Right lobe of liver (tissue), 4 donors: ENCODE measurements around the gene FAM83E.

DNA sequence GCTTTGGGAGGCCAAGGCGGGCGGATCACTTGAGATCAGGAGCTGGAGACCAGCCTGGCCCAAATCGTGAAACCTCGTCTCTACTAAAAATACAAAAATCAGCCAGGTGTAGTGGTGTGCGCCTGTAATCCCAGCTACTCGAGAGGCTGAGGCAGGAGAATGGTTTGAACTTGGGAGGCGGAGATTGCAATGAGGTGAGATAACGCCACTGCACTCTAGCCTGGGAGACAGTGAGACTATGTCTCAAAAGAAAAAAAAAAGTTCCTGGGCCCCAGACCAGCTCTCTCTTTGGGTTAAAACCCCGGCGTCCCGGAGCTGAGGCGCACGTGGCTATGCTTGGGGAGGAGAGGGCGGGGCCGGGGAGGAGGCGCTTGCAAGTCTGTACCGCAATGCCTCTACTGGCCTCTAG, 369 bp upstream of the DHX34 start:
- PRO-cap, 4 experiments: peak in 4 of 4 experiments; most common minus-strand start position 311 of the sequence (in 2)
- RAMPAGE, long total RNA, 2 experiments: no peak in any of the 2 experiments

- PRO-cap, 4 experiments: no peak in any of the 4 experiments
- RAMPAGE, long total RNA, 2 experiments: no peak in any of the 2 experiments
Observed at GRCh38 chr19:47445832-47446439, 25.8 kb downstream of the SLC8A2 start.

GRCh38 chr19:47479801-47480113, 4.3 kb downstream of the KPTN start:
- PRO-cap, 4 experiments: no peak in any of the 4 experiments
- RAMPAGE, long total RNA, 2 experiments: no peak in any of the 2 experiments

GRCh38 chr19:47625311-47626109, 16.6 kb downstream of the BICRA start:
- PRO-cap, 4 experiments: no peak in any of the 4 experiments
- RAMPAGE, long total RNA, 2 experiments: no peak in any of the 2 experiments

DNA sequence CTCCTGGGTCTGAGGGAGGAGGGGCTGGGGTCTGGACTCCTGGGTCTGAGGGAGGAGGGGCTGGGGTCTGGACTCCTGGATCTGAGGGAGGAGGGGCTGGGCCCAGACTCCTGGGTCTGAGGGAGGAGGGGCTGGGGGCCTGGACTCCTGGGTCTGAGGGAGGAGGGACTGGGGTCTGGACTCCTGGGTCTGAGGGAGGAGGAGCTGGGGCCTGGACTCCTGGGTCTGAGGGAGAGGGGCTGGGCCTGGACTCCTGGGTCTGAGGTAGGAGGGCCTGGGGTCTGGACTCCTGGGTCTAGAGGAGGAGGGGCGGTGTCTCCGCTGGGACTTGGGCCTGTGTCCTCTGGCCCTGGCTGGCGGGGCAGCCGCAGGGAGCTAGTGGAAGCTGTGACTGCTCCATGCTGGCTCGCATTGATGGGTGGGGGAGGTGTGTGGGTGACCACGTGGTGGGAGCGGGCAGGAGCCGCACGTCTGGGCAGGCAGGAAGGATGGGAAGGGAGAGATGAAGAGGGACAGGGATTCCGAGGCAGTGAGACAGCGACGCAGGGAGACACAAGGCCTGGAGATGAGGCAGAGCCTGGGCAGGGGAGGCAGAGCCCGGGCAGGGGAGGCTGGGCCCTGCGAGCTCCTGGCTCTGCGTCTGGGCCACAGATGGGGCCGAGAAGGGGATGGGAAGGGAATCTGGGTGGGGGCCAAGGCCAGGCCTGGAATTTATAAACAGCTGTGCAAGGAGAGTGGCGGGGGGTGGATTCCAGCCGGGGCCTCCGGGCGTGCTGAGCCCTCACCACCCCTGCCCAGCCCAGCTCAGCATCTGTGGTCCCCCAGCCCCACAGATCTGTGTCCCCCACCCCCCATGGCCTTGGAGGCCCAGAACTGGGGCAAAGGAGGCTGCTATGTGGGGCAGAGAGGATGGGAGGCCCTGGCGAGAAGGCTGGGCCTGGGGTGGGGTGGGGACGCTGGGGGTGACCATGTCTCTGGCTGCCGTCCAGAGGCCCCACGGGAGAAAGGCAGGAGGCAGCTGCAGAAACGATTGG, 5.8 kb downstream of the EHD2 start:
- PRO-cap, 4 experiments: peak in 2 of 4 experiments; most common plus-strand start position 529 of the sequence (in 1); most common minus-strand start position 357 of the sequence (in 1)
- RAMPAGE, long total RNA, 2 experiments: no peak in any of the 2 experiments

GRCh38 chr19:47728878-47729855, 15.9 kb downstream of the EHD2 start:
- PRO-cap, 4 experiments: peak in 2 of 4 experiments; most common plus-strand start chr19:47729008 (in 2)
- RAMPAGE, long total RNA, 2 experiments: no peak in any of the 2 experiments

DNA sequence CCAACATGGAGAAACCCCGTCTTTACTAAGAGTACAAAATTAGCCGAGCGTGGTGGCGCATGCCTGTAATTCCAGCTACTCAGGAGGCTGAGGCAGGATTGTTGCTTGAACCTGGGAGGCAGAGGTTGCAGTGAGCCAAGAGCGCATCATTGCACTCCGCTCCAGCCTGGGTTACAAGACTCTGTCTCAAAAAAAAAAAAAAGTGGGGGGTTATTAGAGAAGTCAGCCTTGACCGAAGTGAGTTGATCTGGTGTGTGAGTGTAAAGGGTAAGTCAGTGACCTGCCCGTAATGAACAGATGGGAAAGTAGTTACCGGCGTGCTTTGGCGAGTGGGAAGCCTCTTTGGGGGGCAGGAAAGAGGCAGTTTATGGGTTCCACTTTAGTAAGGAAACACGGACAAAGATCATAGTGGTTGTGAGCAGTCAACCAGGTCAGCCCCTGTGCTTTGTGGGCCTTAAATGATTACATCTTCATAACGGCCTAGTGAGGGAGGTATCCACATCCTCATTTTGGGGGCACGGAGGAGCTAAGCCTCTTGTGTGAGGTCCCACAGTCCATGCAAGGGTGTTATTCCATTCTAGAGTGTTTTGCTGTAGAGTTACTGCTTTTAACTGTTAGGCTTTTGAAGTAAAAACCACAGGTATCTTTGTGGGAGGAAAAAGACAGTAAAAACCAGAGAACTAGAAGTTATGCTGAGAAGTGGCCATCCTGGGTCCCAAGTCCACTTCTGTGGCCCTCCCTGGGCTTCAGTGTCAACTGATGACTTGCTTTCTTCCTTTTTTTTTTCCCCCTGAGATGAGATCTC, 3.8 kb downstream of the NOP53 start:
- PRO-cap, 4 experiments: no peak in any of the 4 experiments
- RAMPAGE, long total RNA, 2 experiments: no peak in any of the 2 experiments

DNA sequence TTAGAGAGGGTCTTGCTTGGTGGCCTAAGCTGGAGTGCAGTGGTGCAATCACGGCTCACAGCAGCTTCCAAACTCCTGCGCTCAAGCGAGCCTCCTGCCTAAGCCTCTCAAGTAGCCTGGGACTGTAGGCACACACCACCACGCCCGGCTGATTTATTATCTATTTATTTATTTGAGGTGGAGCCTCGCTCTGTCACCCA, 1.0 kb upstream of the SELENOW start:
- PRO-cap, 4 experiments: no peak in any of the 4 experiments
- RAMPAGE, long total RNA, 2 experiments: no peak in any of the 2 experiments

DNA sequence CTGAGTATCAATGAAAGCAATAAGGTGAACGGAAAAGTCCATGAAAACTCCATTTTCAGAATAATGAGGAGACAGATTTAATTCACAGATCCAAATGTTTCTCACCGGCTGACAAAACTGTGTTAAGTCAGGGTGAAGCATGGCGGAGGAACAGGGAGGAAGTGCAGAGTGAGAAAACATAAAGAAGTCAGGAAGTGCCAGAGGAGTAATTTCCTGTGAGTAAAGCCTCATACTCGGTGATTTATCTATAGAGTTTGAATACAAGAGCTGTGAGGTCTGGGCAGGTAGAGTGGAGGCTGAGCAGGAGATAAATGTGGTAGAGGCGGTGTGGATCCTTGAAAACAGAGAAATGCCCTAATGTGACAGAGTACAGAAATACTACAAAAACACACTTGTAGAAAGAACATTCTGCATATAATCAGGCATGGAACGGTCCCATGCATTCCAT, 11.4 kb downstream of the CARD8 start:
- PRO-cap, 4 experiments: no peak in any of the 4 experiments
- RAMPAGE, long total RNA, 2 experiments: no peak in any of the 2 experiments

DNA sequence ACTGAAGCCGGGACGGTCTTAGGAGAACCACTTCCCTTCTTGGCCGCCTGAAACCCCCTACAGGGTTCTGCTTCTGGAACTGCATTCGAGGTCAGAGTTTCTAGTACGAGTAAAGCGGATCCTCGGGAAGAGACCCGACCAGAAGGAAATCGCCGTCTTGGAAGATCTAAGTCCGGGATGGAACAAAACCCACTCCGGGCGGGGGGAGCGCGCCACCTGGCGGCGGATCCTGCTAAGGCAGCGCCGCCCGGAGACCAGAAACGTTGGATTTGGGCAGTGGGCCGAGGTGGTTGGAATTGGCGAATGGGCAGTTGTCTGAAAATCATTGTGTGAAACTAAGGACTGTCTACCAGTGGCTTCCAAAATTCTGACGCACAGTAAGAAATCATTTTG, 21.3 kb downstream of the ZNF114 start:
- PRO-cap, 4 experiments: no peak in any of the 4 experiments
- RAMPAGE, long total RNA, 2 experiments: no peak in any of the 2 experiments

- PRO-cap, 4 experiments: no peak in any of the 4 experiments
- RAMPAGE, long total RNA, 2 experiments: no peak in any of the 2 experiments
Observed at GRCh38 chr19:48382408-48383578, 8.6 kb downstream of the KDELR1 start.

- PRO-cap, 4 experiments: no peak in any of the 4 experiments
- RAMPAGE, long total RNA, 2 experiments: no peak in any of the 2 experiments
Observed at GRCh38 chr19:48384009-48384573, 7.3 kb downstream of the KDELR1 start.

- PRO-cap, 4 experiments: peak in 4 of 4 experiments; most common plus-strand start chr19:48390957 (in 2); most common minus-strand start chr19:48390906 (in 2)
- RAMPAGE, long total RNA, 2 experiments: start-site peak on the minus strand in 2 of 2 experiments, at chr19:48390888-48390895 at its widest, 21 to 23 reads per replicate
Observed at GRCh38 chr19:48390218-48391085, 899 bp downstream of the KDELR1 start.

GRCh38 chr19:48614548-48615657, at the start of gene FAM83E:
TSS of gene FAM83E (minus strand) at chr19:48615076.
- PRO-cap, 4 experiments: peak in 1 of 4 experiments; most common plus-strand start chr19:48615150 (in 1); most common minus-strand start chr19:48614967 (in 1)
- RAMPAGE, long total RNA, 2 experiments: no peak in any of the 2 experiments

- PRO-cap, 4 experiments: no peak in any of the 4 experiments
- RAMPAGE, long total RNA, 2 experiments: no peak in any of the 2 experiments
Observed at GRCh38 chr19:48628424-48629465, 8.4 kb downstream of the DBP start.

GRCh38 chr19:48636788-48637233, 368 bp downstream of the DBP start:
- PRO-cap, 4 experiments: peak in 3 of 4 experiments; most common plus-strand start chr19:48637070 (in 1); most common minus-strand start chr19:48637028 (in 3)
- RAMPAGE, long total RNA, 2 experiments: no peak in any of the 2 experiments

GRCh38 chr19:48720178-48721395, 1.1 kb upstream of the MAMSTR start:
- PRO-cap, 4 experiments: peak in 4 of 4 experiments; most common plus-strand start chr19:48720866 (in 3); most common minus-strand start chr19:48720654 (in 1)
- RAMPAGE, long total RNA, 2 experiments: no peak in any of the 2 experiments

- PRO-cap, 4 experiments: no peak in any of the 4 experiments
- RAMPAGE, long total RNA, 2 experiments: no peak in any of the 2 experiments
Observed at GRCh38 chr19:48734911-48735796, 5.3 kb downstream of the RASIP1 start.

DNA sequence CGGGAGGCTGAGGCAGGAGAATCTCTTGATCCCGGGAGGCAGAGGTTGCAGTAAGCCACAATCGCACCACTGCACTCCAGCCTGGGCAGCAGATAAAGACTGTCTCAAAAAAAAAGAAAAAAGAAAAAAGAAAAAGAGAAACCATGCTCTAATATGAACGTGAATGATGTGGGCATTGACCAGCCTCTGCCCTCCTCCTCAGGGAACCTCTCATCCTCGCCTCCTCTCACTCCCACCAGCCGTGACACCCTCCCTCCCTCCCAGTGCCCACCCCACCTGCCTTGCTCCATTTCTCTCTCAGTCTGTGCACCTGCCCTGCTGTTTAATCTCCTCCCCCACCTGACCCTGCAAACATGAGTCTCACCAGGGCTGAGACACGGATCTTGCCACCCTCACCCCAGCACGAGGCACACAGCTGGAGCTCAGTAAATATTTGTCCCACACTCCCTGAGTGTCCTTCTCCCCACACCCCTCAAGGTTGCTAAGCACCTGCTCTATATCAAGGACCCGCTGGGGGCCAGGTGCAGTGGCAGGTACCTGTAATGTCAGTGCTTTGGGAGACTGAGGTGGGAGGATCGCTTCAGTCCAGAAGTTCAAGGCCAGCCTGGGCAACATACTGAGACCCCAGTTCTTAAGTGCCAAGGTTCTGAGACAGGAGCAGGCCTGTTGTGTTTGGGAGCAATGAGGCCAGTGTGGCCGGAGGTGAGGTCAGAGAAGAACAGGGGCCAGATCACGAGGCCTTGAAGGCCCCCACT, 7.6 kb upstream of the BCAT2 start:
- PRO-cap, 4 experiments: peak in 1 of 4 experiments; most common minus-strand start position 477 of the sequence (in 1)
- RAMPAGE, long total RNA, 2 experiments: no peak in any of the 2 experiments

- PRO-cap, 4 experiments: peak in 4 of 4 experiments; most common plus-strand start chr19:48907930 (in 2); most common minus-strand start chr19:48907756 (in 4)
- RAMPAGE, long total RNA, 2 experiments: no peak in any of the 2 experiments
Observed at GRCh38 chr19:48907658-48908132, 7.6 kb downstream of the NUCB1 start.